Cerebral cortex (tissue), 2 donors: ENCODE data around the genes PUDP, FAM9A, CLCN4 and MID1.

DNA sequence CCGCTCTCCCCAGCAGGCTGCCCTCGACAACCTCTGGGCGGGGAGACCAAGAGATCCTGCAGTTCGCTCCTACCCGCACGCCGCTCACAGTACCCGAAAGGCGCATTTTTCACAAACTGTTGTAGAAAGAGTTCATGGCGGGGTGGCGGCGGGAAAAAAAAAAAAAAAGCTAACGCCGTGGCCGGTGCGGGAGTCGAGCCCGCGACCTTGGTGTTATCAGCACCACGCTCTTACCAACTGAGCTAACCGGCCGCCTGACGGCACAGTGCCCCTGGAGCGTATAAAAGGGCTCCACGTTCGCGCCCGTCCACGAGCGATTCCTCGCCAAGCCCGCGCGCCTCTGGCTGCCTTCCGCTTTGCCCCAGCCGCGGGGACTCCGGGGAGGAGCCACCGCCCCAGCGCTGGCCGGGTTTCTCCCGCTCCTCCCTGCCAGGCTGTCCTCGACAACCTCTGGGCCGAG lies 124.8 kb upstream of the PRKX start:
- PRO-cap, 2 experiments, result no peak in any of the 2 experiments

DNA sequence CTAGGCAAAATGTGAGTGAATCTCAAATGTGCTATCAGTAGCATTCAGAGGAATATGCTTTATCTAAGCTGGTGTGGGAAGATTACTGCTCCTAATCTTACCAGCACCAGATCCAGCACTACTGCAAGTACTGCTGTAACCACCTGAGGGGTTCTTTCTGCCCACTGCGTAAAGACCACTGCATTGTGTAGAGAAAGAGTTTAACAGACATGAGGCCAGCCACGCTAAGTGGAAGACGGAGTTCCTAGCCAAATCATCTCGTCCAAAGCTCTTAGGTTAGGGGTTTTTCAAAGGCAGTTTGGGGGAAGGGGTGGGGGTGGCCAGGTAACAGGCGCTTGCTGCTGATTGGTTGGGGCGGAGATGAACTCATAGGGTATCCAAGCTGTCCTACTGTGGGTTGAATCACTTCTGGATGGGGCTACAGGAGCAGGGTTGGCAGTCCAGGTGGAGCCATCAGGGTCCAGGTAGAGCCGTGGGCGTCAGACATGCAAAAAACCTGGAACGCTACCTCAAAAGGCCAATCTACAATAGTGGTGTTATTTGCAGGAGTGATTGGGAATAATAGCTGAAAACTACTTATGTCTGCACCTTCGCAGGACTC lies 579.8 kb downstream of the NLGN4X start:
- PRO-cap, 2 experiments, result no peak in any of the 2 experiments

DNA sequence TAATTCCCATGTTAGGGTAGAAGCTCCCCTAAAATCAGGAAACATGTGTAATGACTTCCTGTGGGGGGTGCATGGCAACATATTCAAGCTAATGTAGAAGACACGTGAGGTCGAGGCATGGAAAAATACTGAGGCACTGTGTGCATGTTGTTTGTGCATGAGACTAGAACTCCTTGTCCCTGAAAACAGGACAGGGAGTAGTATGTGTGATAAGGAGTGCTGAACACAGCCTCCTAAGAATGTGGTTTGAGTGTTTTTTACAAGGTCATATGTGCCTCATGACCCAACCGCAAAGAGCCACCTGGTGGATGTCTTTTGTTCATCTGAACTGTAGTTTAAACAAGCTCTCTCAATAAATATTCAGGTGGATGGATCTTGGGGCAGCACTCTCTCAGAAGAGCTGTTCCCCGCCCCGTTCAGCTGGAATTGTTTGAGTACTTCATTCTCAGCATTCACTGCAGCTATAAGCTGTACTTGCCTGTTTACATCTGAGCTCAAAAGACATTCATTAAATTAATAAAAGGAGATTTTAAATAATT lies 226.6 kb downstream of the NLGN4X start:
- PRO-cap, 2 experiments, result no peak in any of the 2 experiments

GRCh38 chrX:7091874-7092287 lies 55.6 kb upstream of the STS start:
- PRO-cap, 2 experiments, result no peak in any of the 2 experiments

DNA sequence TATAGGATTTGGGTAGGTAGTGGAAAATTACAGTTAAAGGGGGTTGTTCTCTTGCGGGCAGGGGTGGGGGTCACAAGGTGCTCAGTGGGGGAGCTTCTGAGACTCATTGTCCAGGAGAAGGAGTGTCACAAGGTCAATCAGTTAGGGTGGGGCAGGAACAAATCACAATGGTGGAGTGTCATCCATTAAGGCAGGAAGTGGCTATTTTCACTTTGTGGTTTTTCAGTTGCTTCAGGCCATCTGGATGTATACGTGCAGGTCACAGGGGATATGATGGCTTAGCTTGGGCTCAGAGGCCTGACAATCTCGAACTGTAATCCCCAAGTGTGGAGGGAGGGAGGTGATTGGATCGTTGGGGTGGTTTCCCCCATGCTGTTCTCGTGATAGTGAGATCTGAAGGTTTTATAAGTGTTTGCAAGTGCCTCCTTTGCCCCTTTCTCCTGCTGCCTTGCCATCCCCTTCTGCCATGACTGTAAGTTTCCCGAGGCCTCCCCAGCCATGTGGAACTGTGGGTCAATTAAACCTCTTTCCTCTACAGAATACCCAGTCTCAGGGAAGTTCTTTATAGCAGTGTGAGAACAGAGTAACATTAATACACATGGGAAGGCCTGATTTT lies 36.7 kb upstream of the STS start:
- PRO-cap, 2 experiments, result no peak in any of the 2 experiments

- PRO-cap, 2 experiments, result no peak in any of the 2 experiments
These were observed 15.0 kb upstream of the STS start for GRCh38 chrX:7132200-7133186.

GRCh38 chrX:7147536-7148509 lies at the start of gene PUDP:
Gene PUDP (minus strand): TSS chrX:7148153.
- PRO-cap, 2 experiments, result peak in 1 of 2 experiments; most common plus-strand start chrX:7147721 (in 1); most common minus-strand start chrX:7147716 (in 1)

GRCh38 chrX:8801258-8801704 lies at the start of gene FAM9A:
Gene FAM9A (minus strand): TSS chrX:8801383.
- PRO-cap, 2 experiments, result no peak in any of the 2 experiments

GRCh38 chrX:9313111-9313560 lies 151.7 kb upstream of the TBL1X start:
- PRO-cap, 2 experiments, result no peak in any of the 2 experiments

DNA sequence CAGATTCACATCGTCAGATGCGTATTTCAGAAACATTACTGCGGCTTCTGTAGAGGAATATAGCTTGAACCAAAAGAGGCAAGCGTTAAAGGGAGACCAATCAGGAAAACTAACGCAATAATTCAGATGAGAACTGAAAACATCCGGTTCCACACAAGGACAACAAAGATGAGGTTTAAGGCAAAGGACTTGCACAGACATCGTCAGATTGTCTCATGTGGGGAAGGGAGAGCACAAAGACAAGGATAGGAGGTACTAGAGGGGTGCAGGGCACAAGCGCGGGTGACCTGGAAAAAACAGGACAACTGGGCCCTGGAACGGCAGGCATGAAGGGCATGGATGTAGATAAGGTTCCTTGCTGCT lies 128.2 kb upstream of the TBL1X start:
- PRO-cap, 2 experiments, result no peak in any of the 2 experiments

DNA sequence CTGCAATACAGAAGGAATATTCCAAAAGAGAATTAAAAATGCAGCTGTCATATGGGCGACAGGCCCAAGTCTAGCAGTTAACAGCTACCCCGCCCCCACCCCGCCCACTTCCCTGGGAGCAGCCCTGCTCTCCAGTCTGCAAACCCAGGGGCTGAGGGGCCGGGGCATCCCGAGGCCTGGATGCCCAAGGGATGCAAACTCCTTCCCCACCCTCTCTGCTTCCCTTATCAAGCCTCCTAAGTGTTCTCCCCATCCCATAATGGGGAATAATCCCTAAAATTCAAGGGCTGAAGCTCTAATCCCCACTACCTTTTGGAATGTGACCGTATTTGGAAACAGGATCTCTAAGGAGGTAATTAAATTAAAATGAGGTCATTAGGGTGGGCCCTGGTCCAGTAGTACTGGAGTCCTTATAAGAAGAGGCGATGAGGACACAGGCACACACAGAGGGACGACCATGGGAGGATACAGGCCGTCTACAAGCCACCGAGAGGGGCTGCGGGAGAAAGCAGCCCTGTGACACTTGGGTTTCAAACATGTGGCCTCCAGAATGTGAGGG lies 124.5 kb upstream of the TBL1X start:
- PRO-cap, 2 experiments, result peak in 1 of 2 experiments; most common plus-strand start position 440 of the sequence (in 1)

GRCh38 chrX:9839071-9839436 lies 52.8 kb downstream of the SHROOM2 start:
- PRO-cap, 2 experiments, result no peak in any of the 2 experiments

- PRO-cap, 2 experiments, result no peak in any of the 2 experiments
These were observed 77.7 kb upstream of the CLCN4 start for GRCh38 chrX:10079017-10079535.

DNA sequence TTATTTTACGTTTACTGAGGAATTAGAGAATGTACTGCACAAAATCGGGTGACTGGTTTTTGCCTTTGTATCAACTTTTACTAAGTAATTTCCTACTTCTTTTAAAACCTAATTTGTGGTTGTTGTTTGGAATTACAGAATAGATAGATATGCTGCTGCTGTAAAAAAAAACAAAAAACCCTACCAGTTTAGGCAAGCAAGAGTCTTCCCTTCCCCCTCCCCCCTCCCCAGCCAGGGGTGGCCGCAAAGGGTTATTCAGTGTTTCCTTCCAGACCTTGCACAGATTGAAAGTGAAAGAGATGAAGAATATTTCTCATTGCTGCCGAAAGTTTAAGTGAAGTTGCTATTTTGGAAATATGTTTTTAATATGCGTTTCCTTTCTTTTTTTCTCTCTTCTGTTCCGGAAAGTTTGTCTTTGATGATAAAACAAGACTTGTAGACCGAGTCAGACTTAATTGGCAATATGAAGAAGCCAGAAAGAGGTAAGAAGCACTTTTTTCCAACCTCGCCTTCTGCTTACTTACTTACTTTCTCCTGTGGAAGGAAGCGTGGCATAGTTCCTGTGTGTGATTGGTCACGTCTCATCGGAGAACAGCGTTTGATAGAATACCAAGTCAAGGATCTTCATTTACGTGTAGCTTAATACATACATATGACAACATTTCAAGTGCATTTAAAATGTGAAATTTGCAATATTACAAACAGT lies 58.5 kb upstream of the CLCN4 start:
- PRO-cap, 2 experiments, result no peak in any of the 2 experiments

GRCh38 chrX:10110514-10110920 lies 46.3 kb upstream of the CLCN4 start:
- PRO-cap, 2 experiments, result no peak in any of the 2 experiments

DNA sequence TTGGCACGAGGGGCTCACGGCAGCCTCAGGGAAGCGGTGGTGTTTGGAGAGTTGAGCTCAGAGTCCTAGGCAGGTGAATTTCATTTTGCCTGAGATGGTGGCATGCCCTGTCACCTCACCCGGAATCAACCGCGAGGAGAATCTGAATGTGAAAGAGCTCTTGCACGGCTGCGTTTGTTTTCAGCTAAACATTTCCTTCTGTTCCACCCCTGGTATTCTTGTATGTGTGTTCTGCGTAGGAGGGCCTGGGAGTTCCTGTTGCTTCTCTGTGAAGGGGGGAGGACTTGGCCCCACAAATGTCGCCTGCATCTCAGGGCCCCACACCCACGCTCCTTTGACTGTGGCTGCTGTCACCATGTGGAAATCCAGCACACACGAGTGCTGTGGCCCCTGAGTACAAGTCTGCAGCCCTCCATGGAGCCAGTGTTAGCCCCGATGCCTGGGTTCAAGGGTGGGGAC lies 45.8 kb upstream of the CLCN4 start:
- PRO-cap, 2 experiments, result no peak in any of the 2 experiments

DNA sequence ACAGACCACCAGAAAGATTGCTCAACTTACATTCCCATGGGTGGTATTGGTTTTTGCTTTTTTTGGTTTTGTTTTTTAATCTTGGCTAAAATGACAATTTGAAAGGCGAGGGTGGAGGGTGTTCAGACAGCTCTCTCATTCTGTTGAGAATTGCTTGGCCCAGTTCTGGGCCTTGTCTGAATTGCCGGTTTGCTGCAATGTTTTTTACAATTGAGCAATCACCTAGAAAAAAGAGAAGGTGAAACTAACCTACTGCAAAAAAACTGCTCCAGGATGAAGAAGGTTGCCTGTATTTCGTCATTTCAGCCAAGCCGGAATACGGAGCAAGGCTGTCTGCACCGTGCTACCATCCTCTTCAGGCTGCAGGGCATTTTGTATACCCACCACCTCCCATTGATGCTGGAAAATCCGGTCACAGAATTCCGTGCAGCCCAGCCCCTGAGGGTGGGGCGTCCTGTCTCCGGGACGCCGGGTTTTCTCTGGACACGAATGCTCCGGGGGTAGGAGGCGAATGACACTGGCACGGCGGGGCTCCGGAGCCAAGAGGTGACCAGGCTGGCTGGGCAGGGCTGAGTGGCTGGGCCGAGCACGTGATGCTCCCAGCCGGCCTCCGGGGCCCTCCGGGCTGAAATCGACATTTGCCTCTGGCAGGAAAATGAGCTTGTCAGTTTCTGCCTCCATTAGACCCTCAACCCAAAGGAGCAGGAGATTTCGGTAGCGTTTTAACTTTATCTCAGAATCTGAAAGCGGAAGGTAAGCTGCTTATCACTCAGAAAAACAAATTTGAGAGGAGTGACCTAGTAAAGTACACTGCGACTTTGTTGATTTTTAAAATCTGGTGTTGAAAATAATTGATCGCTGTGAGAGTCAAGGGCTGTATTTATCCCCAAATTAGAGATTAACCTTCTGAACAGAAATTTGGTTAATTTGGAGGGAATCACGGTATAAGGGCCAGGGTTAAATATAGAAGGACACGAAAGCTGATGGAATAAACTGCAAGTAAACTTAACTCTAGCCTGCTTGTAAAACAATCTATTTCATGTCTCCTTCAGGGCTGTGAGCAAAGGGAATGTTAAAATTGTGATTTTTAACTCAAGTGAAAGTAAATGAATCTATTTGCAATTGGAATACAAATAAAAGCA lies at the start of gene CLCN4:
CLCN4 (plus strand) TSS at position 628 of the 1,142 bp plus-strand sequence.
- PRO-cap, 2 experiments, result peak in 1 of 2 experiments; most common plus-strand start position 667 of the sequence (in 1); most common minus-strand start position 516 of the sequence (in 1)

DNA sequence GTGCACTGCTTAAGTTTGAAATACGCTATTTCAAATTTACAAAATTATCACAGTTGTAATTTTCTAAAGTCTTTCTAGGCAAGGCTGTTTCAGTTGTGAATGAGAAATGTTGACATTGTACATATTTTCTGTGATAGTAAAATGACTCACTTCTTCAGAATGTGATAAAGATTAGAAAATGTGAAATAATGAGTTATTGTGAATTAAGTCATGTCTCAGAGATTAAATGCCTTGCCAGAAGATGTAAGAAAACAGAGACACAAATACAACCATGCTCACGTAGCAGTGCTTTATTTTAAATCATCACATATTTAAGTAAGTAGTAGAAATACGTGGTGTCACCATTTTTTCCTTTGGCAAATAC lies 763 bp downstream of the CLCN4 start:
- PRO-cap, 2 experiments, result no peak in any of the 2 experiments

DNA sequence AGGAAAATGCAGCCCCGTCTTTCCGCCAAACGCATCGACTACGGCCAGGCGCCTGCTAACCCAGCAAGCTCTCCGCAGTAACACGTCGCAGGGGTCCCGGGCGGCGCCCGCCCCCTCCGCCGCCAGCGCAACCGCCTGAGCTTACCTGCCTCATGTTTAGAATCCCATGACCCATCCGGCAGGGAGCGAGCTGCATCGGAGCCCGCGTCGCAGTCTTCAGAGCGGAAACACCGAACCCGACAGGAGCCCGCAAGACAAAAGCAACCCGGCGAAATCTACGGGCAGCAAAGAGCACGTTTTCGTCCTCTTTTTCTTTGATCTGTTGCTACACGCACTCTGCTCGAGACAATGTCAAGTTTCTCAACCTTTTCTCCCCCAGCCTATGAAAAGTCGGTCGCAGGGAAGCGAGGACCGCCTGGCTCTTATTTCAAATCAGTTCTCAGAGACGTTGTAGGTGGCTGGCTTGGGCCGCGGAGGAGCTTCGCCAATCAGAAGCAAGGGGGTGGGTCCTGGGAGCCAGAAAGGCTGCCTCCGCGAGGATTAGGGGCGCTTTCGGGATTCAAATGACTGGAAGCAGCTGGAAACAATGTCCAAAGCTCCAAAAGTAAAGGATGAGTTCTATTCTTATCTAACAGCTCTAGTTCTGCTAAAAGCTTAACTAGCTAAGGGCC lies at the start of gene MID1:
MID1 (minus strand) TSS at position 441 of the 671 bp plus-strand sequence.
- PRO-cap, 2 experiments, result peak in 1 of 2 experiments; most common plus-strand start position 558 of the sequence (in 1); most common minus-strand start position 441 of the sequence (in 1)

GRCh38 chrX:11309160-11309548 lies 15.9 kb downstream of the AMELX start:
- PRO-cap, 2 experiments, result no peak in any of the 2 experiments